Metastatic Lung Carcinoma in the Adrenal Gland (tissue), 1 donor: ENCODE results near the genes PPP3R1 and FBXO48.

GRCh38 chr2:66577485-66578058, 142.6 kb downstream of the MEIS1 start:
- PRO-cap, result no peak

DNA sequence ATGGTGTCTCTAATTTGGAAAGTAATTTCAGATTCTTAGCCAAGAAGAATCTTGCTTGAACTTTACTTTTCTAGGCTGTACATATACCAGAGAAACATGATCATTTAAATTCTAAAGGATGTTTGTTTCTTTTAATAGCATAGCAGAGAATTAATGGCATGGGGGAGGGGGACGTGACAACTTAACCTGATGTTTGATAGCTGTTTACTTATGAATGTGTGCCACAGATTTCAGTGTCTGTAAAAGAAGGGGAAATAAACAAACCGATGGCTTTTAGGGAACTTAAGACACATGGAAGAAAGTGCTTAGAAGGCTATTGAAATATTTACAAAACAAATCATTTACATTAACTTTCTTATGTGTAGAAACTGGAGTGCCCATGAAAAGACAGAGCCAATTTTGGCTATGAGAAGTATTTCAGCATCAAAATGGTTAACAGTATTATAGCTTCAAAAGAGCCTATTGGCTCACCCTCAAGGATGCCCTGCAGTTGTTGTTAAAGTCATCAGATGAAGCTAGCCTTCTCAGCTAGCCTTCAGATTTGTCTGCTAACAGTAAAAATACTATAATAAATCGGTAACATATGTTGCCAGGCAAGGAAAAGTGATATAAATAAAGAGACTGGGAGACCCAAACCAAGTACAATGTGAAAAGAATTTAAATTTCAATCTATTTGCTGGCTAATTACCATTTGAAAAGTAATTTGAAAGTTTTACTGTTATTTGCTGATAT, 256.1 kb downstream of the MEIS1 start:
- PRO-cap, result no peak

DNA sequence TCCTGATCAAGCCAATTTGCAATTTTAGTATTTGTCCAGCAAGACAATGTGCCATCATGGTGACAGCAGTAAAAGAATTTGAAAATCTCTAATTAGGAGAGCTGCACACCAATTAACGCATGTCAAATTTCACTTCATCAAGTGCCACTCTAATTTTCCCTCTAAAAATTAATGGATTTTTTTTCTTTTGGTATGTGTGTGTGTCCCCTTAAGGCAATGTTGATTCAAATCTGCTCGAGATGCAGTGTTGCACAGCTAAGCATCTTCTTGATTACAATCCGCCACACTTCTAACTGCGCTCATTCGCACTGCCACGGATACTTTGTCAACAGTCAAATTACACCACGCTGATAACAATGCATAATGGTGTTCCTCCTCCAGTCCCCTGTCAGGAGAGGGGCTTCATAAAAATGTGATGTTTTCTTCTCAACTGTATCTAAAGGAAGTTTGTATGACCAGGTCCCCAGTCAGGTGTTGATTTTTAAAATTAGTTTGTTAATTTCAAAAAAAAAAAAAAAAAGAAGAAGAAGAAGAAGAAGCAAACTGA, 261.5 kb downstream of the MEIS1 start:
- PRO-cap, result no peak

GRCh38 chr2:67215242-67215650, 181.9 kb upstream of the ETAA1 start:
- PRO-cap, result no peak

GRCh38 chr2:67404754-67405544, 7.8 kb downstream of the ETAA1 start:
- PRO-cap, result no peak

- PRO-cap, result no peak
Measured at GRCh38 chr2:67552824-67553187, 155.7 kb downstream of the ETAA1 start.

DNA sequence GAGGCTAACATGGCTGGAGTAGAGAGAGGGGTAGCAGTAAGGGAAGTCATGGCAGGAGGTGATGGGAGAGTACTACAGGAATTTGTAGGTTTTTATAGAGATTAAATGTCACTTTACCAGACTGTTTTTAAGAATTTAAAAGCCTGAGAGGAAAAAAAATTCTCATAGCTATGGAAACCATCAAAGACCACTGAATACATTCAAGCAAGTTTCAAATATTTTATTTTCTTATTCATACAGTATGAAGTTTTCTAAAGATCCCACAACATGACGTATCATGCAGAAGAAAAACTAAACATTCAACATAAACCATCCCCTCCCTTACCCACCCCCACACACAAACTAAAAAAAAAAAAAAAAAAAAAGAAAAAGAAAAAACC, 21.0 kb downstream of the PNO1 start:
- PRO-cap, result no peak

DNA sequence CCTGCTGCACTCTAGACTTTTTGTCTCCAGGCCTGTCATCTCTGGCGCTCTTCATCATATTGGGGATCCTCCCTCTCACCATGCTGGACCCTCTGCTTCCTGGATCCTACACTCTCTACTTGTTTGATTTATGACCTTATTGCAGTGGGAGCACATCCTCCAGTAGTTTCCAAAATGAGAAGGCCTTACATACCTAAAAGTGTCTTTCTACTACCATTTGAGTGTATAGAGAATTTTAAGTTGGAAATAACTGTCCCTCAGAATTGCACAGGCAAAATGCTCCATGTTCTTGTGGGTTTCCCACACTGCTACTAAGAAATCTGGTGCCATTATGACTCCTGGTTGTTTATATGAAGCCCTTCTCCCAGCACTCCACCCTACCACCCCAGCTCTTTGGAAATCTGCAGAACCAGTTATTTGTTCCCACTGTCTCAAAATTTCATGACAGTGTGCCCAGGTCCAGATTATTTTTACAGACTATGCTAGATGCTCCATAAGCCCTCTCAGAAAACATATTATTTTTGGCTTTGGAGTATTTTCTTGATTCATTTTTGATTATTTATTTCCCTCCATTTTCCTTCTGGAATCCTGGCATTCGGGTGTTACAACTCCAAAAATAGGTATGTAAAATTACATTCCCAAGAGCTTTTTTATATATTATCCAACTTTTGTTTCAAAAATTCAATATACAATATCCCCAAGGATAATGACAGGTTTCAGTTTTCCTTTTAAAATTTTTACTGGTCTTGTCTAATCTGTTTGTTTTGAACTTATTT, 25.5 kb downstream of the PNO1 start:
- PRO-cap, result no peak

GRCh38 chr2:68252305-68252939, at the start of gene PPP3R1:
PPP3R1 (minus strand) TSS chr2:68252532.
- PRO-cap, result bidirectional peak, plus-strand start at chr2:68252350, minus-strand start at chr2:68252174; bidirectional peak, plus-strand start at chr2:68252834, minus-strand start at chr2:68252532

DNA sequence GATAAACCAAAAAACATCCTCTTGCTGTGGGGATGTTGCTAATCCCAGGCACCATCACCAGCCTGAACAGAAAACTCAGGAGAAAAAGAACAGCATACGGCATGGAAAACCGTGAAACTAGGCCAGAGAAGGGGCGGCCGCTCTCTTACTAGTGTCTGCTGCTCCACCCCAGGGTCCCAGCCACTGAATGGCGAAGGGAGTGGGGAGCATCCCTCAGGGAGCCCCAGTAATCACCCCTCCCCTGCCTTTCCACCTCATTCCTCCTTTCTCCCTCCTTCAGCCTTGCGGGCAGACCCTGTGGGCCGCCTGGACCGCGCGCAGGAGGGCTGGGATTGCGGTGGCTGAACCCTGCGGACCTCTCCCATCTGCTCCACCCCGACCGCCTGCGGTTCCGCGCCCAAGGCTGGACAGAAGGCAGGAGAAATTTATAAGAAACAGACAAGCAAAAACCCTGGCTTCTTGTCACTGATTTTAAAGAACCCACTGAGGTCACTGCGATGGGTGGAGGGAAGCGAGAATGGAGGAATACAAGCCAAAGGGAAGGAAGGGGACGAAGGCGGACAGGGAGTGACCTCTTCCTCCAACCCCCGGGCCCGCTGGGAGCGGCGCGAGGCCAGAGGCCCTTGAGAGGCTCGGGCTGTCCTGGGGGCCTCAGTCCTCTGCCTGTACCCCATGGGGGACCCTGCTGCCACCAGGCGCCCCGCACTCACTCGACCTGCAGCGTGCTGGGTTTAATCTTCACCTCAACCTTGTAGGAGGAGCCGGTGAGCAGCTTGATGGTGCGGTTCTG, 1.0 kb downstream of the CNRIP1 start:
- PRO-cap, result no peak

DNA sequence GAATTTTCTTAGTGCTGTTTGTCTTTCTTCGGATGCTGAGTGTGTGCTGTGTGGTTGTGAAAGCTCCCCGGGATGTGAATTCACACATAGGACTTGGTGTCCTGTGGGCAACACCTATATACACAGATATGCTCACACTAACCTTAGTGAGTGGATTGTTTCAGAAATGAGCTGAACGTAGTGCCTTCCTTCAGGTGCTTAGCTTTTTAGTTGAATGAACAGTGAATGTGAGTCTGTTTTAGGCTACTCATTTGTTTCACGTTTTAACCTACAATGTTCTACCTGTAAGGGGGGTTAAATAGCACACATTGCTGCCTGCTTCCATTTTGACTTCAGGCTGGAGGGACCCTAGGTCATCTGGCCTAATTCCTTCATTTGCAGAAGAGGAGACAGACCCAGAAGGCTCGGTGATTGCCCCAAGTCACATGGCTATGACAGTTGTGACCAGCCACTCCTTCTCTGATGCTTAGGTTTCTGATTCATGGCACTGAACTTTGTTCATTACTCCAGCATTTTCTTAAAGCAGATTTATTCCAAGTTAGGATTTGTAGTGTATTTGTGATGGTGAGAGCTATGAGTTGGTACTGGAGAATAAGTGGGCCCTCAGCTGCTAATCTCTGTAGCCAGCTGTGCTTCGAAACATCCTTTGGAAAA, 1.1 kb downstream of the PLEK start:
- PRO-cap, result unidirectional peak, minus-strand start at position 373 of the sequence

DNA sequence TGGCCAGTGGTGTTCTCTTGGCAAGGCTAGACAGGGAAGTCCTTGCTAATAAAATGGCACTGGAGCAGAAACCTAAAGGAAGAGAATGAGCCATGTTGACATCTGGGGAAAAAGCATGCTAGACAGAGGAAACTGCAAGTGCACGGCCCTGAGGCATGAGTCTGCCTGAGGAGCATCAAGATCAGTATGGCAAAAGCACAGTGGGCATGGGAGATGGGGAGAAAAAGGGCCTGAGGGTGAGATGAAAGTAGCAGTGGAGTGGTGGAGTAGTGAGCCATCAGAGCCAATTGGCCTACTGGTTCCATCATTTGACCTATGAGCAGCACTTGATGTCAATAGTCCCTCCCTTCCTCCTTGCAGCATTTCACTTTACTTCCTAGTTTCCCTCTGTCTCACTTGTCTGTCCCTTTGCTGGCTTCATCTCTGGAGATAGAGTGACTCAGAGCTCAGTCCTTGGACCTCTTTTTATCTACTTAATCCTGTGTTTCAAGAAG, 32.2 kb downstream of the FBXO48 start:
- PRO-cap, result no peak

DNA sequence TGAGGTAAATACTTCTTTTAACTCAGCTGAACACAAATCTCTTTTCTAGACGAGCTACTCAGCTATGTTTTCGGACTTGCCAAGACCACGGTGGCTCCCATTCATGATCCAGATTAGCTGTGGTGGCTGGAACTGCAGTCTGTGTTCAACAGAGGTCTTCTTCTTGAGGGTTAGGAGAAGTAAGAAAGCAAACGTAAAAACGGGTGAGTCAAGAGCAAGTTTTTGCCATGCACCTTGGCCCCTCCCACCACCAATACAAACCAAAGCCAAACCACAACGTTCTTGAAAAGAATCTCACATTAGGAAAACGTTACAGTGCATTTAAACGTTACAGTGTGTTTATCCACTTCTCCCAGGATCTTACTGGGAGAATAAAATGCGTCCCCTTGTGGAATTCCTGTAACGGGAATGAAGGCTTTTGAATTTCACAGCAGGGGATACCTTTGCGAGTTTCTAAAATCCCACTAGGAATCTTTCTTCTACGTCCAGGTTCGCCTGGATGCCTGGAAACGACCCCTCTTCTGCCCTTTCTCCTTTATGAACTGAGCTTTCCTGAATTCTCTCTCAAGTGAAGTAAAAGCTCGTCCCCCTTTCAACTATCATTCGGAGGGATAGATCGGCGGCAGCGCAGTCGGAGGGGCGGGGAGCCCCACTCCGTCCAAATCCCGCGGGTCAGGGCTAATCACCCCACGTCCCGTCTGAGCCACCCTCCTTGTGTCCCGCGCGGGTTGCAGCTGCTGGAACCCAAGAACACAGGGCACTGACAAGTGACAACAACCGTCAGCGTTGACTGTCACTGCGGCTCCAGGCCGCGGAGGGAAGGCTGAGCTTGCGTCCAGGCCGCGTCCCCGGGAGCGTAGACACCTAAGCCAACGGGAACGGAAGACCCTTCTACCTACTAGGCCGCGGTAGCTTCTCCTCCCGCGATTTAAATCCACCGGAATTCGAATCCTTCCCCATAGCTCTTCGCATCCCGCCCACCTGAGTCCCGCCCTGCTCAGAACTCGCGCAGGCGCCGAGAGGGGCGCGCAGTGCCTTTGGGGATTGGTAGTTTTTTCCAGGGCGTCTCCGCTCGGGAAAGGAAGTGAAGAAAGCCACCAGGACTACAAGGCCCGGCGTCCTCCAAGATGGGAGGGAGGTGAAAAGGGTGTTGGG, at the start of gene FBXO48:
Gene FBXO48 (minus strand): TSS at position 983 of the 1,155 bp plus-strand sequence.
- PRO-cap, result bidirectional peak, plus-strand start outside the sequence, minus-strand start at position 983 of the sequence

GRCh38 chr2:68726865-68727431, 7.7 kb upstream of the ARHGAP25 start:
- PRO-cap, result no peak

GRCh38 chr2:68737684-68738219, 3.1 kb downstream of the ARHGAP25 start:
- PRO-cap, result no peak

GRCh38 chr2:68770981-68771802, 36.6 kb downstream of the ARHGAP25 start:
- PRO-cap, result no peak

DNA sequence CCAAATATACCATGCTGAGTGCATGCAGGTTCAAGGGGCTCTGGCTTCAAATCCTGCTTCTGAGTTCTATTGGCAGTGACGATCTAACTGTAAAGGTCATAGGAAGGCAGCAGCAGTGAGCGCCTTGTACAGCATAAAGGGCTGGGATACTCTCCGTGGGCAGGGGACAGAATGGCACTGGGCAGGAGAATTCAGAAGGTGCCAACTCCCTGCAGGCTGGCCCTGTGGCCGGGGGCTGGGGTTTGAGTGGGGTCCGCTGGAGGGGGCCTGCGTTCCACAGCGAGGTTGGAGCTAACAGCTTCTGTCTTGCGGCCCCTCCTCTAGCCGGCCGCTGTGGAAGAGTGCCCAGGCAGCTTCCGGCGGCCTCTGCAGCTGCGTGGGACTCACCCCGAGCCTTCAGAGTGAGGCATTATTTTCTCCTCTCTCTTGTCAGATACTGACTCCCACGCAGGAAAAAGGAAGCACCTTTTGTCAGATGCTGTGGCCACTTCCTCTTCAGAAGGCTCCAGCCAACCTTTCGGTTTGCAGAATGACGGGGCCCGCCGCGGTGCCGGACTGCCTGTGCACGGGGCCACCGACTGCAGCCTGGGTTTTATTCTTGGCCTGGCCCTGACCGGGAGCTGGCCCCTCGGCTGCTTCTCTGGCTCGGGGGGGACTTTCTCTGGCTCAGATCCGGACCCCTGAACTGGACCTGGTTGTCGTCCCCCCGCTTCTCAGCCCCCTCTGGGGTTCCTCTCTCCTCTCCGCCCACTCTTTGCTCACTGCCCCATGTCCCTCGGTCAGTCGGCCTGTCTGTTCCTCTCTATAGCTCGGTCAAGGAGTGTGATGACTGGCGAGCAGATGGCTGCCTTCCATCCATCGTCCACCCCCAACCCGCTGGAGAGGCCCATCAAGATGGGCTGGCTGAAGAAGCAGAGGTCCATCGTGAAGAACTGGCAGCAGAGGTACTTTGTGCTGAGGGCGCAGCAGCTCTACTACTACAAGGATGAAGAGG, 40.1 kb downstream of the ARHGAP25 start:
- PRO-cap, result bidirectional peak, plus-strand start at position 525 of the sequence, minus-strand start at position 333 of the sequence

- PRO-cap, result no peak
Measured at GRCh38 chr2:68775810-68776655, 41.4 kb downstream of the ARHGAP25 start.

DNA sequence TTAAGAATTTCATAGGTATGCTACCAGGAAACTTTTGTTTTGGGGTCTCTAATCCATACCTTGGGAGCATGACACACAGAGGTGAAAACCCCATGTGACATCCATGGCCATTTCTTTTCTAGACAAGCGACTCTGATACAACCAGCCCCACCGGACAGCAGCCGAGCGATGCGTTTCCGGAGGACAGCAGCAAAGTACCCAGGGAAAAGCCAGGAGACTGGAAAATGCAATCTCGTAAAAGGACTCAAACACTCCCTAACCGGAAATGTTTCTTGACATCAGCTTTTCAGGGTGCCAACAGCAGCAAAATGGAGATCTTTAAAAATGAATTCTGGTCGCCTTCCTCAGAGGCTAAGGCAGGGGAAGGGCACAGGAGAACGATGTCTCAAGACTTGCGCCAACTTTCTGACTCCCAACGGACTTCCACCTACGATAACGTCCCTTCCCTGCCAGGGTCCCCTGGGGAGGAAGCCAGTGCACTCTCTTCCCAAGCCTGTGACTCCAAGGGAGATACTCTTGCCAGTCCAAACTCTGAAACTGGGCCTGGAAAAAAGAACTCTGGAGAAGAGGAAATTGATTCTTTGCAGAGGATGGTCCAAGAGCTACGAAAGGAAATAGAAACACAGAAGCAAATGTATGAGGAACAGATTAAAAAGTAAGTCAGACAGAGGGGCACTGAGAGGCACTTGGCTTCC, 48.8 kb downstream of the BMP10 start:
- PRO-cap, result no peak

- PRO-cap, result unidirectional peak, minus-strand start at chr2:68908459
Measured at GRCh38 chr2:68907967-68908853, 37.0 kb upstream of the BMP10 start.